Epithelial cell of prostate (primary cell): ENCODE results near the genes TMCO3 and TFDP1.

DNA sequence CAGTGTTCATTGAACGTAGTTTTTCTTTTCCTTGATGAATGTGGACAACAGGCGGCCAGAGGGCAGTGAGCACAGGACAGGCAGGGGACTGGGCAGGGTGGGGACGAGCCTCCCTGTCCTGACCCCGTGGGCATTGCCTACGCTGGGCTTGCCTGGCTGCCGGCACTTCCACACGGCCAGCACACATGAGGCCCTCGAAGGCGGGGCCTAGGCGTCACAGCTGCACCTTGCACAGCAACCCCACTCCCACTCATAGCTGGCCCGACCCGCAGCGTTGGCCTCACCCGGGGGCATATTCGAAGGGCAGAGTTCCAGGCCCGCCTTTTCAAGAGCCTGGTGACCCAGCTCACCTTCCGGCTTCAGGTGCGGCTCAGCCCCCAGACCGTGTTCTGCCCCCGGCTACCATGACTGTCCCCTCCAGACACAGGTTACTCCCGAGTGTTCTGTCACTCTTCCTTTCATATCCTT, 16.9 kb upstream of the PROZ start:
- RRBS: 91% methylated on average over 7 of the region's 21 CpGs

DNA sequence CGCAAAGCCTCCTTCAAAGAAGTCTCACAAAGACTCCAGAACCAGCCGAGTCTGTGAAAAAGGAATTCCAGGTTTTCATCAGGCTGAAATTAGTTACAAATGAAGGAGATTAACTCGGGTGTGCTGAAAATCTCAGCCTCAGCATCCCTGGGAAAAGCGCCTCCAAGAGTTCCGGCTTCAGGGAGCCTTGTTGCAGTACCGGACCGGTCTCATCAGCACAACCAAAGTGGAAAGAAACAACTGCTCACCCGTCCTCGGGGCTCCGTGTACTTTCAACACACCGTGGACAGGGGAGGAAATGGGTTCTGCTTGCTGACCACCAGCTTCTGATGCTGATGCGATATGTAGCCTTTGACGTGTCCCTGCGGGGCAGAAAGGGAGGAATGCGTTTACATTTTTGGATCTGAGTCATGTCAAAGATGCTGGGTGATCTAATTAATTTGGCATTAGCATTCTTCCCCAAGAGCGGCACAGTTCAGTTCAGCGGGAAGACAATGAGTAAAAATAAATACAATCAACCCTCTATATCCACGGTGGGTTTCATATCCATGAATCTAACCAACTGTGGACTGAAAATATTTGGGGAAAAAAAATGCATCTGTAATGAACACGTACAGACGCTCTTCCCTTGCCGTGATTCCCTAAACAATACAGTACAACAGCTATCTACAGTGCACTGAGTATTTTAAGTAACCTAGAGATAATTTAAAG, 19.6 kb downstream of the PROZ start:
- RRBS: no CpG with 5 or more reads among the region's 21 CpGs

GRCh38 chr13:113274117-113274714, 22.8 kb upstream of the LAMP1 start:
- RRBS: no CpG with 5 or more reads among the region's 6 CpGs

- RRBS: no CpG with 5 or more reads among the region's 22 CpGs
Observed at GRCh38 chr13:113291826-113292785, 4.9 kb upstream of the LAMP1 start.

- RRBS: no CpG with 5 or more reads among the region's 10 CpGs
Observed at GRCh38 chr13:113300087-113300455, 3.0 kb downstream of the LAMP1 start.

- RRBS: no CpG with 5 or more reads among the region's 12 CpGs
Observed at GRCh38 chr13:113306203-113306662, 9.2 kb downstream of the LAMP1 start.

- RRBS: no CpG with 5 or more reads among the region's 9 CpGs
Observed at GRCh38 chr13:113405117-113405347, 41.1 kb upstream of the GRTP1 start.

- RRBS: no CpG with 5 or more reads among the region's 10 CpGs
Observed at GRCh38 chr13:113474226-113474613, 16.3 kb downstream of the DCUN1D2 start.

DNA sequence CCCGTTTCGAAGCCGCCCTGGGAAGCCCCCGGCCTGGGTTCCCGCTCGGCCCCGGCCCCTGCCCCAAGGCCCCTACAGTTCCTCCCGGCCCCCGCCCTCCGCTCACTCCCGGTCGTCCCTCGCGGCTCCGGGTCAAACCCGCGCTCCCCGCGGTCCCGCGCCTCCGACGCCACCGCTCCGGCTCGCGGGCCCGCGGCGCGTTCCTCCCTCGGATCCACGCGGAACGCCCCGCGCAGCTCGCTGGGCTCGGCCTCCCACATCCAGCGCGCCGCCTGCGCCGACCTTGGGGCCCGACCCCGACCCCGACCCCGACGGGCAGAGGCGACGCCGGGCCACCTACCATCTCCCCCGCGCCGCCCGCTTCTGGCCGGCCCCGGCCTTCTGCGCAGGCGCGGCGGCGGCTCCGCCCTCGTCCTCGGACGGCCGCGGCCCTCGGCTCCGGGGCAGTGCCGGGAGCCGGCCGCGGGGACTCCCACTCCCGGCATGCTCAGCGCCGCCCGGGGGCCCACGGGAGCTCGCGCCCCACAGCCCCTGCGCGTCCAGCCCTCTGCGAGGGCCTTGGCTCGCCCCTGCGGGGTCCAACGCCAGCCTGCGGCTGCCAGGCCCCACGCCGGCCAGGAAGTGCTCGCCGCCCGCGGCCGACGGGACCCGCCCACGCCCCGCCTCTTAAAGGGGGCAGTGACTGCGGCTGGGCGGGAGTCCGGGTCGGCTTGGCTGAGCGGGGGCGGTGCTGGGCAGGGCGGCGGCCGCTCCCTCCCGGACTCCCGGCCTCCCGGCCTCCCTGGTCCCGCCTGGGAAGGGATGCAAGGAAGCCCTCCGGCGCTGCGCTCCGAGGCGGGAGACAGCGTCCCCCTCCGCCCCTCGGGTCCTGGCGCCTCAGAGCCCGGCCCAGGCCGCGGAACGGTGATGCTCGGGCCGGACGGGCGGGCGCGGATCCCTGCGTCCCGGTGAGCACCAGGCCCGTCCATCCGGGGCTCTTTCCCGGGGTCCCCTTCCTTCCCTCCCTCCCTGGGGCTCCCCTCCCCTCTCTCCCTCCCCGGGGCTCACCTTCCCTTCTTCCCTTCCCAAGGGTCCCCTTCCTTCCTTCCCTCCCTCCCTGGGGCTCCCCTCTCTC, at the start of gene TMCO3:
TMCO3 (plus strand) TSS at position 695 of the 1,114 bp plus-strand sequence.
- RRBS: 1% methylated on average over 62 of the region's 138 CpGs

DNA sequence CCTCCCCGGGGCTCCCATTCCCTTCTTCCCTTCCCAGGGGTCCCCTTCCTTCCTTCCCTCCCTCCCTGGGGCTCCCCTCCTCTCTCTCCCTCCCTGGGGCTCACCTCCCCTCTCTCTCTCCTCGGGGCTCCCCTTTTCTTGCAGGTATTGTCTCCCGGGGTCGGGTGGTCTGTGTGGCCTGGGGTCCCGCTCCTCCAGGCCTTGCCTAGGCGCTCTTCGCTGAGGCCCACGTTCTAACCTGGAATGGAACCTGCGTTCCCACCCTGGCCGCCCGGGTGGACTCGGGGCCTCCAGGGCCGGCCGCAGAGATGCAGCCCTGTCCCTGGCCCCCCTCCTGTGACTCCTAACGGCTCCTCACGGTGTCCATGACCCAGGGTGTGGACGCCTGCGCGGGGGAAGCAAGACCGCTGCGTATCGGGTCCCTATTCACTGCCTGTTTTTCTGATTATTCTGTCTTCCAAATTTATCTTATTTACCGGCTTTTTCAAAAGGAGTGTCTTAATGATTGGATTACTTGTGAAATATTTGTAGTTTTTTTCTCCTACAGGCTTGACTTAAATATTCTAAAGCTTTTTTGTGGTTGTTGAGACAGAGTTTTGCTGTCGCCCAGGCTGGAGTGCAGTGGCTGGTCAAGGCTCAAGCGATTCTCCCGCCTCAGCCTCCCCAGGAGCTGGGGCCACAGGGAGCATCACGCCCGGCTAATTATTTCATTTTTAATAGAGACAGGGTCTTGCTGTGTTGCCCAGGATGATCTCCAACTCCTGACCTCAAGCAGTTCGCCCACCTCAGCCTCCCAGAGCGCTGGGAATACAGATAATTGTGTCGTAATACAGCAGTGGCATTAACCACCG, 845 bp downstream of the TMCO3 start:
- RRBS: 2% methylated on average over 1 of the region's 32 CpGs

- RRBS: no CpG with 5 or more reads among the region's 3 CpGs
Observed at GRCh38 chr13:113501279-113501613, 10.4 kb downstream of the TMCO3 start.

DNA sequence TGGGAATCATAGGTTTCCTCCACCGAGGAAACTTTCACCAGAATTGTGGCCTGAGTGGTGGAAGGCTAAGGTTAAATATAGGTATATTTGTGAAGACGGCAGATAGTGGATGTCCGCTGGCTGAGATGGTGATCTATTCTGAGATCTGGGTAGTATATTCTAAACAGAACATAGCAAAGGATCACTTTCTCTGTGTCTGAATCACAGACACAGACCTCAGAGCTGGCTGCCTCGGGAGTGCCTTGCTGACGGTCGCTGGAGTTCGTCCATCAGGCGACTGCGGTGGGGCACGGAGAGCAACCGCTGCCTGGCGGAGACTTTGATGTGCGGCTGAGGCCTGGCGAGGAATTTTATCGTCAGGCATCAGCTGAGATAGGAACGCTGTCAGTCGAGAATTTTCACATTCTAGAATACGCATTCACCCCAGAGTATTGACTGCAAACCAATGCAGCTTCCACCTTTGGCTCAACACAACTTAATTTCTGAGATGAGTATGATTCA, 42.6 kb downstream of the TMCO3 start:
- RRBS: no CpG with 5 or more reads among the region's 18 CpGs

GRCh38 chr13:113547554-113548032, 37.0 kb upstream of the TFDP1 start:
- RRBS: no CpG with 5 or more reads among the region's 13 CpGs

GRCh38 chr13:113584133-113585115, at the start of gene TFDP1:
TFDP1 (plus strand) TSS chr13:113584753.
- RRBS: 3% methylated on average over 38 of the region's 133 CpGs

- RRBS: no CpG with 5 or more reads among the region's 12 CpGs
Observed at GRCh38 chr13:113783928-113784738, 25.1 kb downstream of the TMEM255B start.

DNA sequence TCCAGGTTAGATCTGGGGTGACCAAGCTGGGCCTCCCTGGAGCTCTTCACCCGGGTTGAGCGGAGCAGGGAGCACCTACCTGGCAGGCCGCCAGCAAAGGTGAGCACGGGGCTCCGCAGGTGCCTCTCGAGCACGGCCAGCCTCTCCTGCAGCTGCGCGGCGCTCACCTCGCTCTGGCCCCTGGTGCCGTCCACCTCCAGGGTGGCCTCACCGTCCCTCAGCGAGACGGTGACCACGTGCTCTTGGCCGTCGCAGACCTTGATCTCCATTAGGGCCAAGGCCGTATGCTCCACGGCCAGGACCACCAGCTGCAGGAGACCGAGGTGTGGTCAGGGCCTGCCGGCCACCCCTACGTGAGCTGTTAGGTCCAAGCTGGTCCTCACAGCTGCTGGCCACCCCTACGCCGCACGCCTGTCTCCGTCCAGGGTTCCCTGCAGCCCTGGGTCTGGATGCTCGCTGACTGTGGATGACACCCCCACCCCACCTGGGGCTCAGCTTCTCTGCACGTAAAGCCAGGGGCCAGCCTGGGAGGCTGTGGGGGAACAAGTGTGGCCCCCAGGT, 41.9 kb downstream of the GAS6 start:
- RRBS: no CpG with 5 or more reads among the region's 29 CpGs

DNA sequence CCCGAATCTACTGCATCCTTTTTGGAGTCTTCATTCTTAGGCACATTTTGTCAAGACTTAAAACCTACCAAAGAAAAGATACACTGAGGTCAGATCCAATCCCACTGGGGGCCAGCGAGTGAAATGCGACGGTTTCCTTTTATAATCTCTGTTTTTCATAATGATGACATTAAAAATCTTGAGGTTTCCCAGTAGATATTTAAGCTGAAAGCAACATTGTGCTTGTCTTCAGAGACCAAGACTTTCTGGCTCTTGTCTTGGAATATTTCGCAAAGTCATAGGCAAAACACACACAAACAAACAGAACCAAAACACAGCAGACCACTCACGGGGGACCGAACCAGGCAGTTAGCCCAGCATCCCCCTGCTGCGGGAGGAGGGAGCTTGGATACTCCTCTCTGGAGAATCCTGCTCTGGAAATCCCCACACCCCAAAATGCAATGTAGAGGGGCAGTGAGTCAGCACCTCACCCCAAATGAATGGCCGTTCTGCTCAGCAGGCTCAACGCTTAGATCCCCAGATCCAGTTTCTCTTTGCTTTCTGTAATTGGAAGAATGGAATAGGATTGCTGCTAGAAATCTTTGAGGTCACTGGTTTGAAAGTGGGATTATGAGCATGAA, 594 bp upstream of the GAS6 start:
- RRBS: no CpG with 5 or more reads among the region's 10 CpGs

GRCh38 chr13:113970665-113971329, 3.1 kb downstream of the C13orf46 start:
- RRBS: 3% methylated on average over 4 of the region's 19 CpGs

GRCh38 chr13:114060354-114060938, 72.0 kb downstream of the RASA3 start:
- RRBS: 16% methylated on average over 15 of the region's 32 CpGs

DNA sequence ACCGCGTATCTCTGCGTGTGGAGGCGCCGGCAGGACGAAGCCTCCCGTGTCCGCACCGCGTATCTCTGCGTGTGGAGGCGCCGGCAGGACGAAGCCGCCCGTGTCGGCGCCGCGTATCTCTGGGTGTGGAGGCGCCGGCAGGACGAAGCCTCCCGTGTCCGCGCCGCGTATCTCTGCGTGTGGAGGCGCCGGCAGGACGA, 56.9 kb downstream of the RASA3 start:
- RRBS: no CpG with 5 or more reads among the region's 32 CpGs